HCT116 (cell line): Measurements from ENCODE around the gene MAN2A1.

- RRBS: no CpG with 5 or more reads among the region's 10 CpGs
These were observed 1.2 kb downstream of the ST8SIA4 start for GRCh38 chr5:100901747-100902328.

DNA sequence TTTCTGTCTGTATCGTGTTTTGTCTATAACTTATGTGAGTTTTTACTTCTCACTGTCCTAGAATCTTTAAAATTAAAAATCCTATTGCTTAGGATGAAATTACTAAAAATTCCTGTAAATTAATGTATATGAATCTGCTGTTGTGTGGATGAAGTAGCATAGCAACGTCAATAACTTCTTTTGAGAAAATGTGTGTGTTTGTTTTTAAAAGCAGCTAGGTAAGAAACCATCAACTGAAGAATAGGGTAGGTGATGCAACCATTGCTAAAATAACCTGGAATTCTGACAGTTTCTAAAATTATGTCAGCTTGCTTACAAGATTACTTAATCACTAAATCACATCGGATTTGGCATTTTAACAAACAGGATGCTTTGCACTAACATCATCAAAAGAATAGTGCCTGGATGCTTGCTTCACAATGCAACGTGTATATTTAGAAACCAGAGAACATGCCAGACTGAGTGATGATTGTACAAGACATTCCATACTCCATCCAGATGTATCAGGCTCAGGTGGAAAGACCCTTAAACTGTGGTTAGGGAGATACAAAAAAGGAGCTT is 43.8 kb downstream of the PAM start:
- RRBS: no CpG with 5 or more reads among the region's 4 CpGs

DNA sequence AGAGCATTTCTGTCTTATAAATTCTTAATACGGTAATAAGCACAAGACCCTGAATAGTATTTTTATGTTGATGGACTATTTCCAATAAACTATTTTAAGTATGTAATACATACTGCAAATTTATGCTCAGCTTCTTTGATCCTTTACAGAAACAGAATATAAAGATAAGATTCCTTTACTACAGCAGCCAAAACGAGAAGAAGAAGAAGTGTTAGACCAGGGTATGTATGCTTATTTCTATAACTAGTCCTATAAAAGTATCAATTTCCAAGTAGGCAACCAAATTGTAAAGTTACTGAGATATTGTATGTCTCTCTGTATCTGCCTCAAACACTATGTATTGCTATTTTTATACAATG is 158.9 kb downstream of the GIN1 start:
- RRBS: no CpG with 5 or more reads among the region's 2 CpGs

DNA sequence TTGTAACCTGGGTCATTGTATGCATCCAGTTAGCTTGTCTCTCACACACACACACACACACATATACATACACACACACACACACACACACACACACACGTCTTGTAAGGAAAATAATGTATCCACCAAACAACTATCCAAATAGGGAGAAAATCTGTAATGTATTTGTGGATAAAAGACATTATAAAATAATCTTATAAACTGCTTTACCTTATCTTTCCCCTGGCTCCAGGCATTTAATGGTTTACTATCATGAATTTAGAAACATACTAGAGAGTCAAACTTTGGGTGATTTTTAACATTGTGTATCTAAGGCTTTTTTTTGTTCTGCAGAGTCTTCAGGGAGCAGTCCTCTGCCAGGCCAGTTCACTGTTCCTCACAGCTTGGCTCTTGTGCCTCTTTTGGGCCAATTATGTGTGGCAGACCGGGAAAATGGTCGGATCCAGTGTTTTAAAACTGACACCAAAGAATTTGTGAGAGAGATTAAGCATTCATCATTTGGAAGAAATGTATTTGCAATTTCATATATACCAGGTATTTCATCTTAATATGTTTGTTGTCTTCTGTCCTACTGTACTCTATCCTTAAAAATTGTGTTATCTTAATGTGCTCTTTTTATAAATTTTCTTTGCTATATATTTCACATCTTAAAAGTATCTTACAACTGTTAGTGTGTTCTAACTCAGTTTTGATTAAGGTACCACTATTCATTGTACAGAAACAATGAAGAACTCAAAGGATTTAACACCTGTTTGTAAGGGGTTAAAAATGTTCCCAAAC is 112.6 kb downstream of the GIN1 start:
- RRBS: no CpG with 5 or more reads among the region's 3 CpGs

DNA sequence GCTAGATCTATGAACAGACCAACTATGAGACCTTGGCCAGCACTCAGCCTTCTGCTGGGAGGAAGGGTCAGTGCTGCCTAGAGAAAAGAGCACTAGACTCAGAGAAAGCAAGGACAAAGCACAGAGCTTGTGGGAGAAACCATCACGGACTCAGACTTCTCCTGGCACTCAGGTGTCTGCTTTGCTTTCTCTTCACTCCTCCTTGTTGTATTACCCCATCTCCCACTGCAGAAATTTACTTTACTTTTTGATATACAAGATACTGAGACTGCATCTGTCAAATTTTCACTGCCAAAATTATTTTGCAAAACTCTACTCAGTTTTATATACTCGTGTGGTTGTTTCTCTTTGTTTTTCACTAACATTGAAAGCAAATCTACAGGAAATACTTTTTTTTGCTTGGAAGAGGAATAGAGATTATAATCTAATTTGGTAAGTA is 890.1 kb upstream of the NUDT12 start:
- RRBS: no CpG with 5 or more reads among the region's 2 CpGs

GRCh38 chr5:104540613-104541095 is 978.1 kb upstream of the NUDT12 start:
- RRBS: no CpG with 5 or more reads among the region's 3 CpGs

- RRBS: no CpG with 5 or more reads among the region's 13 CpGs
These were observed 1829.3 kb upstream of the NUDT12 start for GRCh38 chr5:105391838-105392347.

GRCh38 chr5:107389714-107390310 is 280.9 kb downstream of the EFNA5 start:
- RRBS: no CpG with 5 or more reads among the region's 5 CpGs

GRCh38 chr5:107570734-107571936 is 99.6 kb downstream of the EFNA5 start:
- RRBS: no CpG with 5 or more reads among the region's 21 CpGs

DNA sequence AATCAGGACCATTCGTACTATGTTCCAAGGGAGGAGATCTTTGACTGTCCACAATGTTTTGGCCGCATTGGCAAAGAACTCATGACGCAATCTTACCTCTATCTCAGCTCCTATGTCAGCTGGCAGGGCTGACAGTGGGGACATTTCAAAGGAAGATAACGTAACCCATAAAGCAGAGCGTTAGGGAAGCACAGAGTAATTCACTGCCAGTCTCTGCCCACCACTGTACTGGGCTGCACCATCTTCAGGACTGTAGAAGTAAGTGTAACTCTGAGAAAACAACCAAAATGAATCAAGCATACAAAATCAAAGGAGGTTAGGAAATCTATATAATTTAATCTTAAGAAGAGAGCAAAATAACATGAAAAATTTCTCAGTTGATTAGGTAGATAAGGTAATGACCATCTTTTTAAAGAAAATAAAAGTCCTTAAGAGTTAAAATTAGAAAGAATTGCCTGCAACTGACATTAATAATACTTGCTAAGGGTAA is 69.5 kb downstream of the EFNA5 start:
- RRBS: no CpG with 5 or more reads among the region's 5 CpGs

GRCh38 chr5:107861053-107861820 is 190.5 kb upstream of the EFNA5 start:
- RRBS: no CpG with 5 or more reads among the region's 10 CpGs

- RRBS: no CpG with 5 or more reads among the region's 3 CpGs
These were observed 272.7 kb upstream of the EFNA5 start for GRCh38 chr5:107943273-107943930.

DNA sequence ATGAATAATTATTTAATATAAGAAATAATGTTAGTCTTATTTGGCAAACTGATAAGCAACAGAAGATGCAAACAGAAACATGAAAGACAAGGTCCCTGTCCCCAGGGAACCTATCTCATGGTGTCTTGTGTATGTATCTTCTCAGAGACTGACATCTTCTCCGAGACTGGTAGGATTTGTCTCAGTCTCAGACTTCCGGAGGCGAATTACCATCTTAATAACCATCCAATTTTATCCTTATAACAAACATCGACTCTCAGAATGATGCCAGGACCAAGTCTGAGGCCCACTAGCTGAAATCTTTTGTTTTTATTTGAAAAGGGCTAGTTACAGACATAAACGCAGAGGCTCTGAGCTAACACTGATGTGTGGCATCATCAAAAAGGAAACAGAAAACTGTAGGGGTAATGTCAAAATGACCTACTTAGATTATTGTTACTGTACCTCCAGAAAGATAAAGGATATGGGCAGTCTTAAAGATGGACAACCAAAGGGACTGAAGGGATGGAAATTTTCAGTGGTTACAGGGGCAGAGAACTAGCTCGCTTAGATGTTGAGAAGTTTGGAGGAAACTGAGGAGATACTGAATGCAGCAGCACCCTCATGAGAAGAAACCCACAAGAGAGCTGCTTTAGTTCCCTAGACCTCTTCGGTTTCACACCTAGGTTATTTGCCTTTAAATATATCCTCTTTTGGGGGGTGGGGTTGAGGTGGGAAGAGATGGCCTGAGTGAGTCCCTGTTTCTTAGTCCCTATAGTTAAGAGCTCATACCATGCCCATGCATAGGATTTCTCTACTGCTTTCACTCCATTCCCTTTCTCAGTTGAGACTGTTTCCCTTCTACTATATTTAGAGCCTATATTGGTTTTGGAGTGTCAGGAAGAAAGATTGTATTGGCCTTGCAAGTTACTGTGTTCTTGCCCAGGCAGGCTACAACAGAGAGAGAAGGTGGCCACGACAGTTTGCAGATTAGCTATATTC is 320.2 kb upstream of the EFNA5 start:
- RRBS: no CpG with 5 or more reads among the region's 8 CpGs

- RRBS: no CpG with 5 or more reads among the region's 5 CpGs
These were observed 161.8 kb downstream of the FBXL17 start for GRCh38 chr5:108219839-108220785.

- RRBS: no CpG with 5 or more reads among the region's 3 CpGs
These were observed 21.1 kb downstream of the FBXL17 start for GRCh38 chr5:108360622-108361331.

DNA sequence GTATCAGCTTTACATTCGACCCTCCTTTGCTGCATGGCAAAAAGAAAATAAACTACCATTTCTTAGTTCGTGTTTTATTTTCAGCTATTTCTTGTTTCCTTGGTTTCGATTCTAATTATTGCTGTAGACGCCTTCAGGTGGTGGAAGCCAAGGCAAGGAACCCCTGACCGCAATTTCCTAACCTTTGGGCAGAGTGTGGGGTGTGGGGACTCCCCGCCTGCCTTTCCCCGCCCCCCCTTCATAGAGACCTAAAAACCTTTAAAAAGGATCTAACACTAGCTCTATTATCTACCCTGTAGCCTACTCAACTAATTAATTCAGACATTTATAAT is 19.2 kb upstream of the FER start:
- RRBS: no CpG with 5 or more reads among the region's 7 CpGs

GRCh38 chr5:108735718-108736386 is 11.8 kb upstream of the FER start:
- RRBS: no CpG with 5 or more reads among the region's 7 CpGs

DNA sequence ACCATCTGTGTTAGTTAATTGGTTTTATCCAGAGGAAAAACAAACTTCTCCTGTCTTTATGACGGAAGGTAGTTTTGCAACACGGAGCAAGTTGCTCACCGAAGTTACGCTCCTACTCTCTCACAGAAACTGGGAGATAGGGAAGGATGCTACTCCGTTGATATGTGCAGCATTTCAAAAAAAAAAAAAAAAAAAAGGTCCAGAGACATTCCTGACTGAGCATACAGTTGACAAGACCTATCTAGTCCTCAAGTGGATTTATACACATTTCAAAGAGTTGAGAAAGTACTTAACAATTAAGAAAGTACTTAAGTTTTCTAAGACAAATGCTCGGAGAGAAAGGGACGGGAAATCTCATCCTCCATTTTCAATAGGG is 550 bp upstream of the FER start:
- RRBS: no CpG with 5 or more reads among the region's 7 CpGs

DNA sequence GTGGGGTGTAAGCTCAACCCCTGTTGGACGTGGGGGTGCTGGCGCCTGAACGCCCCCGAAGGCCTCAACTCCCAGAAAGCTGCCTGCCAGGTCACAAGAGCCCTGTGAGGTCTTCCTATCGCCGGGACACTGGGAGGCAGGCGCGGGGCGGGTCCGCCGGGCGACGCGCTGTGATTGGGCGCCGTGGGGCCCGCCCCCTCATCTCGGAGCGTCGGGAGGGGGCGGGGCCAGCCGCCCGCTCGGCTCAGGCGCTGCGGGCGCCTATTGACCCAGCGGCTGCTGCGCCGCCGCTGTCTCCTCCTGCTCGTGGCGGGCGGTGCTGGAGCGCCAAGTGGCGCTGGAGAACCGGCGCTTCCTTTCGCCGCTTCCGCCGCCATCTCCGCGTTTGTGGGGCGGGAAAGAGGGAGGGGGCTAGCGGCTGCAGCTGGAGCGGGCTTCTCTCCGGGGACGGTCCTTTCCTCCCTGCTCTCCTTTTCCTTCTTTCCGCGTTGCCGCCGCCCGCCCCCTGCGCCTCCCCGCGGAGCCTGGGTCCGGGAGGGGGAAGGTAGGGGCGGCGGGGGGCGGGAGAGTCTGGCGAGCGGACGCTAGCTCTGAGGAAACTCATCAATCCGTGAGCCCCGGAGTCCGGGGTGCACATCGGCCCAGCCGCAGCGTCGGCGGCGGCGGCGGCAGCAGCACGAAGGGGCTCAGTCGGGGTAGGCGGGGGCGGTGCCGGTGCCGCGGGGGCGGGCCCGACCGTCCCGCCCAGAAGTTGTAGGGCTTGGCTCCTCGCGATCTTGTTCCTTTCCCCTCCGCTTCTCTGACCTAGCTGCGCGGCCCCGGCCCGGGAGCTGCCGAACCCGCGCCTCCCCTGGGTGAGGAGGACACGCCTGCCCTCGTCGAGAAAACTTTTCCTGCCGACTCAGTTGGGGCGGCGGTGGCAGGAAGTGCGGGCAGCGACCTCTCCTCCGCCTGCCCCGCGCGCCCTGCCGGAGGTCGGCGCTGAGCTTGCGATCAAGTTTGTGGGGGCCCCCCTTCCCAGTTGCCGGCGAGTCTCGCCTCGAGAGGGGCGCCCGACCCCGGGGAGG is at the start of gene MAN2A1:
Gene MAN2A1 (plus strand): TSS at position 782 of the 1,067 bp plus-strand sequence.
- RRBS: 2% methylated on average over 42 of the region's 119 CpGs